Rectum (tissue), 1 donor: ENCODE measurements around a stretch of chr12.

DNA sequence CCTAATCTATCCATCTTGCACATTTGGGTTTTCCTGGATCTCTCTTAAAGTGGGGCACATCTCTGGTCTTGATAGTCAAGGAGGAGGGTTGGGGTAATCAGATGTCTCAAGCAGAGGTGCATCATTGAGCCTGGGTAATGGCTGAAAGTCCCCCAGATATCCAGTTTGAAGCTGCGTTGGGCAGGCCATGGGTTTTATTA is 10.9 kb downstream of the SOCS2 start:
- PRO-cap, result no peak

- PRO-cap, result no peak
Observed at GRCh38 chr12:93662920-93663829, 14.0 kb upstream of the CRADD start.

DNA sequence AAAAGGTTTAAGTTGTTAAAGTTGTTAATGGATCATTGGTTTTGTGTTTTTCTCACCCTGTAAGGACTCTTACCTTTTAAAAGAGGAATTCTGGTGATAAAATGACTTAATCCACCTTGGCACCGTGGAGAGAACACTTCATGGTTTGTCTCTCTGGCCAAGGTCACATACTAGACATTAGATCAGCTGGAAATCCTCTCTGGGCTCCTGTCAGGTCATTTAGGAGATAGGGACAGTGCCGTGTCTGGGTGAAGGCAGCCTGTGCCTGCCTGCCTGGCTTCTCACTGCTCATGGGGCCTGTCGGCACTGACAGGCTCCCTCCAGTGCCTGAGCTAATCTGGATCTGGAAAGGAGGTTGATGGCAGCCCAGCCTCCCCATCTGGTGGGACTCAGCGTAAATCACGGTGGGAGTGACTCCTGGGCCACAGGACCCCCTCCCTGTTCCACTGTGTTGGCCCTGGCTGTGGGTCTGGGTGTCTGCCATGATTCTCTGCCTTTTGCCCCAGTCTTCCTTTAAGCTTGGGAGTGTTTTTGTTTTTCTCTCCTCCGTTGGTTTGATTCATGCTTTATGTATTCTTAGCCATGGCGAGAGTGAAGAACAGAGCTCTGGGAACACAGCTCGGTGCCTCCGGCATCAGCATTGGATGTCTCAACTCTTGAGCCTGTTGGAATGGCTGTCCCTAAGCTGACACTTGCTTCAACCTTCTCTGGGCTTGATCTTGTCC is 5.8 kb downstream of the CRADD start:
- PRO-cap, result no peak

- PRO-cap, result bidirectional peak, plus-strand start at chr12:93742018, minus-strand start at chr12:93741911; bidirectional peak, plus-strand start at chr12:93742208, minus-strand start at chr12:93742155; bidirectional peak, plus-strand start at chr12:93742391, minus-strand start at chr12:93742446; bidirectional peak, plus-strand start at chr12:93742717, minus-strand start at chr12:93742599; bidirectional peak, plus-strand start at chr12:93742805, minus-strand start at chr12:93742743
Observed at GRCh38 chr12:93741800-93743060, 65.1 kb downstream of the CRADD start.

DNA sequence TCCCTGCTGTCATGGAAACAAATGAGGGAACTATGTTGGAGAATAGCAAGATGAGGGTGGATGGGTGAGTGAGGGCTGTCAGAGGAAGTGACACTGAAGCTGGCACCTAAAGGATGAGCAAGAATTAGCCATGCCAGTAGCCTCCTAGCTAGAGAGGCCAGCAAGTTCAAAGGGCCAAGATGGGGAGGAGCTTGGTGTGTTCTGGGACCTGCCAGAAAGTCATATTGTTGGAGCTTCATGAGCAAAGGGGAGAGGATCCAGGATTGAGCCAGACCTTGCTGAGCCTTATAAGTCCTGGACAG is 71.9 kb downstream of the CRADD start:
- PRO-cap, result no peak

GRCh38 chr12:93783626-93784328 is 106.6 kb downstream of the CRADD start:
- PRO-cap, result no peak

- PRO-cap, result no peak
Observed at GRCh38 chr12:93825464-93826074, 148.4 kb downstream of the CRADD start.

- PRO-cap, result no peak
Observed at GRCh38 chr12:93848708-93849506, 171.7 kb downstream of the CRADD start.

DNA sequence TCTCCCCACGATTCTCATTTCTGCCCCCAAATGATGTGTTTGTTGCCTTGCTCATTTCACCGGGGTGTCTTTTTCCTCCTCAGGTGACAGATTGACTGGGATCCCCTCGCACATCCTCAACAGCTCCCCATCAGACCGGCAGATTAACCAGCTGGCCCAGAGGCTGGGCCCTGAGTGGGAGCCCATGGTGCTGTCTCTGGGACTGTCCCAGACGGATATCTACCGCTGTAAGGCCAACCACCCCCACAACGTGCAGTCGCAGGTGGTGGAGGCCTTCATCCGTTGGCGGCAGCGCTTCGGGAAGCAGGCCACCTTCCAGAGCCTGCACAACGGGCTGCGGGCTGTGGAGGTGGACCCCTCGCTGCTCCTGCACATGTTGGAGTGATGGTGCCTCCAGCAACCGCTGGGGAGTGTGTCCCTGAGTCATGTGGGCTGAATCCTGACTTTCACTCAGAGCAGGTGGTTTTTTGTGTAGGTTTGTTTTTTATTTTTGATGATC is 172.8 kb downstream of the CRADD start:
- PRO-cap, result no peak

GRCh38 chr12:94007963-94008278 is 140.5 kb upstream of the PLXNC1 start:
- PRO-cap, result no peak

GRCh38 chr12:94063089-94063744 is 85.2 kb upstream of the PLXNC1 start:
- PRO-cap, result no peak

GRCh38 chr12:94073282-94073707 is 75.1 kb upstream of the PLXNC1 start:
- PRO-cap, result no peak

DNA sequence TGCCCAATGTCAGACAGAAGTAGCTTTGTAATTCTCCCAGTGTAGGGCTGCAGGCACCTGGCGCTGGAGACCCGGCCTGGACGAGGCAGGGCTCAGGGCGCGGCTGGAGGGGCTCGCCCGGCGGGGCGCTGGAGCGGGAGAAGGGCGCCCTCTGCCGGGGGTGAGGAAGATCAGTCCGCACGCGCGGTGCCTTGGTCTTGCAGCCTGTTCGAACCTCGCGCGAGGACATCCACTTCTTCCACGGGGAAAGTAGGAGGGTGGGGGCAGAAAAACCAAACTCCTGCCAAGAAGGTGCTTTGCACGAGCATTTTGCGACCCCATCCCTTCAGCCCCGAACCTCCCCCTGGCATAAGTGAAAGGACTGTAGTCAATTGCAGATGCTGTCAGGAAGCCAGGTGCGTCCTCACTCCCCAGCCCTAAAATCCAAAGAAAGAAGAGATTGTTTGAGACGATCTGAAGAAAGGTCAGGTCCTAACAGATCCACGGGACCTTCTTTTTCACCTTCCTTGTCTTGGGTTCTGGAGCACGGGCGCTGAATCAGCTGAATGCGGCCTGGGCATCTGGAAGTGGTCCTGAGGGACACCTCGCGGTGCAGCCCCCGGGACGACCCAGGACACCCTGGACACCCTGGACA is 46.8 kb upstream of the PLXNC1 start:
- PRO-cap, result no peak

DNA sequence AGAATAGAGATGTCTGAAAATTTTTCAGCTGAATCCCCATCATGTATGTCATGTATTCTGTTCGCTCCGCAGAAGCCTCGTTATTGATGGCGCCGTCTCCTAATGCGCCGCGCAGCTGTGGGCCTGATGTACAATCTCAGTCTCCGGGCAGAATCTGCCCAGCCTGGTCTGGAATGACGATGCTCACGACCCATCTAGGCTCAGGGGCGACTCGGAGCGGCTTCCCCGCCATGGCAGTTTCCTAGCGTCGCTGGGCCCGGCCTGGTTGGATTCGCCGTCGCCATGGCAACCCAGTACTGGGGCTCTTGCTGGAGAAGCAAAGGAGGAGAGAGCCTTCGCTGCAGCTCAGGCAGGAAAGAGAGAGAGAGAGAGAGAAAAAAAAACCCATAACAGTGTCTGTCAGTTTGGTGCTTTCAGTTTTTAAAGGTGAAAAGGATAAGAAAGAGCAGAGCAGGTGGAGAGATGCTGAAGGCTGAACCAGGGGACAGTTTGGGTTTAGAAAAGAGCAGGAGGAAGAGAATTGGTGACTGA is 38.5 kb downstream of the PLXNC1 start:
- PRO-cap, result no peak

GRCh38 chr12:94207696-94208789 is 59.7 kb downstream of the PLXNC1 start:
- PRO-cap, result no peak

DNA sequence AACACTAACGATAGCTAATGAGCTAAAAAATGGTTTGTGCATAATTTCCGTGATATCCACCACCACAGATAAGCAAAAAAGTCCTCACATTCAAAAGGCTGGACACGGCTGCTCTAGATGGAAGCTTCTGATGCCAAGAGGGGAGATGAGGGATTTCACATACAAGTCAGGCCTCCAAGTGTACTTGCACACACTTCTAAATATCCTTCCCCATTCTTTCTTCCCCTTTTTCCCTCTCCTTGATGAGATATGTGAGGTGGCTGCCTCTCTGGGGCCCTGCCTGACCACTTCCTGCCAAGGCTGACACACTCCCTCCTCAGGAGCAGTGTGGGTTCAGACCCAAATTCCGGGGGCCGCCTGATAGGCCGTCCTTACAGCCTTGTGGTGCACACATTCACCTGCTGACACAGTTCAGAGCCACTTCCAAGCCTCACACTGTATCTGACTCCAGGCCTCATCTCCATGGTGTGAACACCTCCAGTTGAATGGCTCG is 96.4 kb downstream of the PLXNC1 start:
- PRO-cap, result no peak

GRCh38 chr12:94282585-94283397 is 134.4 kb downstream of the PLXNC1 start:
- PRO-cap, result bidirectional peak, plus-strand start at chr12:94282982, minus-strand start at chr12:94282839

GRCh38 chr12:94717914-94718563 is 67.7 kb upstream of the TMCC3 start:
- PRO-cap, result no peak

- PRO-cap, result no peak
Observed at GRCh38 chr12:94988552-94989082, 14.9 kb downstream of the NDUFA12 start.

DNA sequence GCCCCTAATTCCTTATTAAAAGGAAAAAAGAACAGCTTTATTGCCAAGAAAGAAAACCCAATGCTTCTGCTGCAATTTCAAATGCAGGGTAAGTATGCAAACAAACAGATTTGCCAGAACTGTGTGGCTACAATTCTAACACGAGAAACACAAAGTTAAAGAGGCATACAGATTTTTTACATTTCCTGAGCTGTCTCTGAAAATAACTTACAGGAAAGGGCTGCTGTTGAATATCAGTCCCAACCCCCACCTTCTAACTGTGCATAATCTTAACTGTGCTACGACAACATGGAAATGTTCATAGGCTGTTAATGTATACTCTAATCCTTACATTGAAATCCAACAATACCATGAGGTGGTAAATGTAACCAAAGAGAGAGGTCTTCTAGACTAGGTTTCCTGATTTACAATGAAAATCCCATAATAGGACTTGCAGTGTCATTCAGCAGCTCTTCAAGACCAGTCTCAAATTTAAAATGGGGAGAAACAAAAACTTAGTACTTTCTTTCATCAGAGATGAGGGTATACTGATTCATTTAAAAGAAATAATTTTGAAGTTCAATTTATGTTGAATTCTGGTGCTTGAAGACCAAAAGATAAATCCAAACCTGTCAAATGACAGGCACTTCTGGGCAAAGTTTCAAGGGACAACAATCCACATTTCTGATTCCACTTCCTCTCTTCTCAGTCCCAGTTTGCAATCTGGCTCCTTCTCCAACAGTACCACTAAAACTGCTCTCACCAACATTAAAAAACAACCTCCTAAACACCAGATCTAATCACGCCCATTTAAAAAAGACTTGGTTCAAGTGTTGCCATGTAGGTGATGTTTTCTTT is 14.4 kb downstream of the FGD6 start:
- PRO-cap, result no peak